Diencephalon (tissue), 2 donors: Measurements from ENCODE around the gene ZFTA.

DNA sequence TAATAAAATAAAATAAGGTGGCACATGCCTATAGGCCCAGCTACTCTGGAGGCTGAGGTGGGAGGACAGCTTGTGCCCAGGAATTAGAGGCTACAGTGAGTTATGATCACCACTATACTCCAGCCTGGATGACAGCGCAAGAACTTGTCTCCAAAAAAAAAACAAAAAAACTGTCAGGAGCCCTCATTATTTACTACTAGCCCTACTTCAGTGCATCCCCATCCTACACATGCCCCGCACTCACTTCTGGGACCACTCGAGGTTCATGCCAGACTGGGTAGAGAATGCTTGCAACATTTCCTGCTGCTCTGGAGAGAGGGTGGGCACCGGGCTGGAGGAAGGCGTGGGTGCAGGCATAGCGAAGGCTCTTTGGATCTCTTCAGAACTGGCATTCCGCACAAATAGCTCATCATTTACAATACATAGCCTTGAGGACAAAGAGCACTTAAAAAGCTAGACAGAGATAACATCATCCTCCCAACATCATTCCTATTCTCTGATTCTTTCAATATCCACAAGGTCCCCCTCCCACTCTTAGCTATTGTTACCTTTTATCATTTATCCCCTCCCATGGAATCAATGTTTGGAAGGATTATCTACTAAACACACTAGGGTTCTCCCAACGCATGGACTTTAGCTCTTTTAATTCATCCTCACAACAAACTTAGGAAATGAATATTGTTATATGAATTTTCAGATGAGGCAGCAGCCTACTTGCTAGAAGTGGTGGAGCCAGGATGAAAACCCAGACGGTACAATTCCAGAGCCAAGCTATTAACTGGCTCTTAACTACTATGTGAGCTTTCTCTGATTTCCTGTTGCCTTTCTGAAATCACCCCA is 2.4 kb upstream of the TMEM223 start:
- RAMPAGE, long total RNA, result no peak

DNA sequence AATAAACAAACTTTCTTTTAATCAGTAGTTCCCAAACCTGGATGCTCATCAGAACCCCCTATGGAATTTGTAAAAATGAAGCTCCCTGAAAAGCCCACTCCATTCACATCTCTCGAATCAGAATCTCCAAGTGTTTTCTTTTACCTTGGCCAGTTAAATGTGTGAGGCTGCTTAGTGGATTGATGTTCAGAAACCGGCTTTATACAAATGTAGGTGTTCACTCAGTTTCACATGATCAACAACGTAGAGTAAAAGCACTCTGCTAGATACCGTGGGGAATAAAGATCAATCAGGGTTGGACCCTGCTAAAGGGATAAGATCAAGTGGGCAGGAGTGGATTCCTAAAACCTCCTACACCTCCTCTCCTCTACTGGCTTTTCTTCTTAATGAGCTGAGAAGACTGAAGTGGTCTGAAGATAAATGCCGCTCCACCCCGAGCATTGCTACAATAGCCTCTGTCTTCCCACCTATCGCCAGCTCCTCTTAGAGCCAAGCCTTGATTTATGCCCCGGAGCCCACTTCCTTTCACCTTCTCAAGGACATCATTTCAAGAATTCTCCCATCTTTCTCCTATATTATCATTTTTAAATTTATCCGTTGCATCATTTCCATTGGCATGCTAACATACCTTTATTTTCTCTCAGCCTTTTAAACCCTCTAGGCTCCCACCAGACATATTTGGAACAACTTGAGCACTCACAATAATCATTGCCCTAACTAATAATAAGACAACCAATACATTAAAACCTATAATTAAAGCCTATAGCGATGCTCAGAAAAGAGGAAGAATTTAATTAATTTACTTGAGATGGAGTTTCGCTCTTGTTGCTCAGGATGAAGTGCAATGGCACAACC is 8.4 kb upstream of the NXF1 start:
- RAMPAGE, long total RNA, result no peak

- RAMPAGE, long total RNA, result no peak
These were observed 4.4 kb downstream of the STX5 start for GRCh38 chr11:62827469-62827924.

- RAMPAGE, long total RNA, result no peak
These were observed 496 bp downstream of the WDR74 start for GRCh38 chr11:62838749-62839438.

- RAMPAGE, long total RNA, result no peak
These were observed 19.3 kb upstream of the WDR74 start for GRCh38 chr11:62858681-62859156.

GRCh38 chr11:62888898-62889290 is 8.2 kb downstream of the SLC3A2 start:
- RAMPAGE, long total RNA, result no peak

DNA sequence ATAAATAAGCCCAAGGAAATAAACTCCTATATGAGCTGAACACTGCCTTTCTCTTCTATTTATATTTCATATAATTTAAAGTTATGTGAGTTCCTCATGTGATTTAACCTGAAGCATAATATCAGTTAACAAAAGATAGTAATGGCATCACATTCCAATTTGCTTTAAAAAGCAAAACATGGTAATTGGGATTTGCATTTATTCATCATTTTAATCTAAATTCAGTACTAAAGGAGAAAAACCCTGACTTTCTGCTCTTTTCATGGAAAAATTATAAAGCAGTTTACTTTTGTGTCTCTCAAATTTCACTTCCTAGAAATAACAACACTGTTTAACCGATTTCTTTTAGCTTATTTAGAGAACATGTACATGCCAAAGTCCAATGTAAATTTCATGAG is 249 bp upstream of the SLC22A10 start:
- RAMPAGE, long total RNA, result no peak

- RAMPAGE, long total RNA, result no peak
These were observed 6.8 kb upstream of the PLAAT2 start for GRCh38 chr11:63569738-63570697.

GRCh38 chr11:63768578-63769636 is at the start of gene ZFTA:
Gene ZFTA, minus strand, starts transcription at chr11:63768775.
- RAMPAGE, long total RNA, result no peak

GRCh38 chr11:63839397-63840397 is 787 bp downstream of the MARK2 start:
- RAMPAGE, long total RNA, result no peak

- RAMPAGE, long total RNA, result no peak
These were observed 39.0 kb downstream of the MARK2 start for GRCh38 chr11:63877749-63878394.

DNA sequence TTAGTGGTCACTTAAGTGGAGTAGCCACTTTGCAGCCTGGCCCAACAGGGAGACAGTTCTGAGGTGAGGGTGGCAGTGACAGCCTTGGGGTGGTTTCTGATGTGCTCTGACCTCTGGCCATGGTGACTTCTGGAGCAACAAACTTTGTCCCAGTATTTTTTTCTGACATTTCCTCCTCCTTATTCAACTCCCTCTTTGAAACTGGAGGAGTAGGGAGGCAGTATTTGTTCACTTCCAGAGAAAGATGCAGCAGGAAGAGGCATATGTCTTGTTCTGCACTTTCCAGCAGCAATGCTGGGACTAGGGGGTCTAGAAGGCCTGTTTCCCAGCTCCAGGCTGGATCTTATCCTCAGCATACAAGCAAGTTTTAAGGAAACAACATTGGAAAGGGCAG is 37.3 kb downstream of the RCOR2 start:
- RAMPAGE, long total RNA, result no peak

- RAMPAGE, long total RNA, result no peak
These were observed 34.2 kb downstream of the RCOR2 start for GRCh38 chr11:63882750-63883220.

- RAMPAGE, long total RNA, result no peak
These were observed 12.1 kb downstream of the RCOR2 start for GRCh38 chr11:63904538-63905492.

GRCh38 chr11:63918654-63919220 is 1.8 kb upstream of the RCOR2 start:
- RAMPAGE, long total RNA, result no peak

DNA sequence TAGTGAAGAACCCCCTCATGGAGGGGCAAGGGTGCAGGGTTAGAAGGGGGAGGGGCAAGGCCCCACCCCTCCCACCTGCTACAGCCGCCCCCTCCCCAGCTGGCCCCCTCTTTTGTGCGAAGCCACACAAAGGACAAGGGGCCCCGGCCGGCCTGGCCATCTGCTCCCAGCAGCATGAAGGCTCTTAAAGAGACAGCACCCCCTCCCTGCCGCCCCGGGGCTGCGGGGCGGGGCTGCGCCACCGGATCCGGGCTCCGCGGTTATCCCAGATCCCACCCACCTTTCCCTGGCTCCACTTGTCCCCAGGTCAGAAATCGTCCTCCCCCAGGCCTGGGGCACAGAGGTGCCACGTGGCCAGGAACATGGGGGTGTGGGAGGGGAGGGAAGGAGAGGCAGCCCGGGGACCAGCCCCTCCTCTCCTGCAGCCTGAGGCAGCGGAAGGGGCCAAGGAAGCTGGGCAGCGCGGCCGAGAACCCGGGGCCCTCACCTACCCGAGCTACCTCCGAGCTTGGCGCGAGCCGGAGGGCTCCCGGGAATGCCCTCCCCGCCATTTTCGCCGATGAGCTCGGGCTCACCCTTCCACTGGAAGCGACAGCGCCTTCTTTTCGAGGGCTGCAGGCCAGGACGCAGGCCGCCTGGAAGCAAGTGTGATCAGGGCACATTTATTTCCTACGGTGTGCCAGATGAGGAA is 2.4 kb upstream of the RCOR2 start:
- RAMPAGE, long total RNA, result no peak

DNA sequence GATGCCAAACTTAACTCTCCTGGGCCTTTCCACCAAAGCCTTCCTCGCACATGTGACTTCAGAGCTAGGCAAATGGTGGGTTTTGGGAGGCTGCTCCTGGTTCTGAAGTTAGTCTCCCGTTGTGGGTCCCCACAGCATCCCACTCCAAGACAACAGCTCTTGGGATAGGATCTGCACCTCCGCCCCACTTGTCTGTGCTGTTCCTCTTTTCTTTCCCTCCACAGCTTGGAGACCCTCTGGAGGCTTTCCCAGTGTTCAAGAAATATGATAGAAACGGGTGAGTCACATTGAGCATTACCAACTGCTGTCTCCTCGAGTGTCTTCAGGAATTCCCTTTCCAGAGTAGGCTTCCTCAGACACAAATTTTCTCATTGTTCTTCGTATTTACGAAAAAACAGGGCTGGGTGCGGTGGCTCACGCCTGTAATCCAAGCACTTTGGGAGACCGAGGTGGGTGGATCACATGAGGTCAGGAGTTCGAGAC is 8.0 kb downstream of the NAA40 start:
- RAMPAGE, long total RNA, result no peak

GRCh38 chr11:64056163-64056722 is 20.5 kb downstream of the FLRT1 start:
- RAMPAGE, long total RNA, result no peak

DNA sequence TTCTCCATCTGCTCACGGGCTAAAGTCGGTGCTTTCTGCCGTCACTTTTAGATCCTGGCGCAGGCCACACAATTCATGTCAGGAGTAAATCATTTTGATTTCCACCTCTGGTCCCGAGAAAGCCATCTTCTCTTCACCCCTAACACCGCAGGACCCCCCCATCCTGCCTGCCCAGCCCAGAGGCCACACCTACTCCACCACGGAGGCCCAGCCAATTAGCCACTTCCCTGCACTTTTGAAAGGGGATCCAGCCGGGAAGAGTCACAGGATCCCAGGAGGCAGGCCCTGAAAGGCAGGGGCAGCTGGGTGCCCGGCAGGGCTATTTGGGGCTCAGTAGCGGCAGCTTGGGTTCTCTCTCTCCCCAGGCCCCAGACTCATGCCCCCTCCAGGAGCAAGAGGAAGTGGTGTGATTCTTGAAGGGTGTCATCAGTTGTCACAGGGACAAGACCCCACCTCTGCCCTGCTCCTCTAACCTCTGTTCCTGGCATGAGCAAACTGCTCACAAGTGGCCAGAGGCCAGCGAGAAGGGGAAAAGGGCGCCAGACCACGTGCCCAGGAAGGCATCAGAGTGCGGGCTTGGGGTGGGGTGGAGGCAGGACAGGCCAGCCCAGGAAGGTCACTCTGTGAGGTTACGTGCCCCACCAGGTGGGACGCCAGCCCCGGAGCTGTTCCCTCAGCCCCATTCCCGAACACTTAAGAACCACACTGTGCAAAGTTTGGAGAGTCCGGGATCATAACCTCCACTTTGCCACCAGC is 1.2 kb downstream of the MACROD1 start:
- RAMPAGE, long total RNA, result no peak

DNA sequence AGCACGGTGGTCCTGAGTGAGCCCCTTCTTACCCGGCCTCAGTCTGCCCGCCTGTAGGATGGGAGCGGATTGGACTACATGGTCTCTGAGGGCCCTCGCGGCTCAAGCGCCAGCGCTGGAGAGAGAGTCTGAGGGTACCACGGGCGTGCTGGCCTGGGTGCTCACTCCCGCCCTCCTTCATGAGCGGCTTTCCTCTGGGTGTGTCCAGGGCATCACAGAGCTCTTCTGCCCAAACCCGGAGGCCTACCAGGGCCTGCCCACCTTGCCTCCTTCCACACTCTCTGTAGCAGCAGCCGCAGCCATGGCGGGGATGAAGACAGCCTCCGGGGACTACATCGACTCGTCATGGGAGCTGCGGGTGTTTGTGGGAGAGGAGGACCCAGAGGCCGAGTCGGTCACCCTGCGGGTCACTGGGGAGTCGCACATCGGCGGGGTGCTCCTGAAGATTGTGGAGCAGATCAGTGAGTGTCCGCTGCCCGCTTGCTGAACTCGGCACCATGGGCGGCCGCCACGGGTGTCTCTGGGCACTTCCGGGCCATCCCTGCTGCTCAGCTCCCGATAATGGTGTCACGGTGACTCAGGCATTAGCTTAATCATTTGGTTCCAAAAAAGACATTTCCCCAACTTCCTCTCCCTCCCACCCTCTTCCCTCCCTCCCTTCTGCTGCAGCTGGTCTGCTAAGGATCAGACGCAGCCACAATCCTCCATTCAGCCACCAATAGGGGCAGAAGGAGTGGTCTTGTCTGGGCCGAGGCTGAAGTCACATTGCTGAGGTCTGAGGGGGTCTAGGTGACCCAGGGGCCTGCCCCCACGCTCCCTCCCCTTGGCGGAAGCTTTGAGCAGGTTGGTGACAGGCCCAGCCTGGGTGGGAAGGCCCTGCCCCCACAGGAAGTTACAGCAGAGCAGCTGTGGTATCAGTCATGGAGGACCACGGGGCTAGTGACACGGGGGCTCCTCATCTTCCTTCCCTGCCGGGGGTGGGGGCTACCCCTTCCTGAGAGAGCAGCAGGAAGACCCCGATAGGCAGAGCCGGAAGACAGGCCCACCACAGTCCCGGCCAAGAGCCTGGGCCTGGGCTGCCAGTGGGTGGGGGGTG is 891 bp downstream of the FERMT3 start:
- RAMPAGE, long total RNA, result no peak